Jurkat, Clone E6-1 (cell line): ENCODE results near the genes BORCS8, ZNF101 and ZNF431.

DNA sequence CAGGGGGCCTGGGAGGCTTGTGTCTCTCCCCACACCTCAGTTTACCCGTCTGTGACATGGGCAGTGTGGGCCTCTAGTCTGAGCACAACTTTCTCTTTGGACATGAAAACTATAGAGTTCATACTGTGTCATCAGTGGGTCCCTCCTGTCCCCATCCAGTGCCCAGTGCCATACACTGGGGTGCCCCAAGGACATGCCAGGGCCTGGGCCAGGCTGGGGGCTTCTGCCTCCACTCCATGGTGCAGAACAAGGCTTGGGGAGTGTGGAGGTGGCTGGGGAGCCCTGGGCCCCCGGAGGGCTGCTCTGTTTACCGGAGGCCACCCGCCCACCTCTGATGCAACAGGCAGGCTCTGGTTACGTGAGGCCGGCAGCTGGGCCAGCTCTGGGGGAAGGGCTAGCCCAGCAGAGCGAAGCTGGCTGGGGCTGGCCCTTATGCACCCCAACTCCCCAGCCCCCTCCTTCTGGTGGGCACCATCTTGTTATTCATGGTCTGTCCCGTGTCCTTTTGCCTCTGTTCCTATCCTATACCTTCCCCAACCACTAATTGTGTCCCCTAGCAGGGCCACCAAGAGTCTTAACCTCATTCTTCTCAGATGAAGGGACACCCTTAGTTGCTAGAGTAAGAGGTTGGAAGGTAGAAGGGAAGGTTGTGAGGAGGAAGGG lies 2.0 kb upstream of the MEF2B start:
- RRBS, result 61% methylated on average over 2 of the region's 8 CpGs

- RRBS, result 1% methylated on average over 13 of the region's 50 CpGs
Measured at GRCh38 chr19:19191690-19192398, at the start of gene BORCS8. Gene BORCS8, minus strand, starts transcription at chr19:19192152.

DNA sequence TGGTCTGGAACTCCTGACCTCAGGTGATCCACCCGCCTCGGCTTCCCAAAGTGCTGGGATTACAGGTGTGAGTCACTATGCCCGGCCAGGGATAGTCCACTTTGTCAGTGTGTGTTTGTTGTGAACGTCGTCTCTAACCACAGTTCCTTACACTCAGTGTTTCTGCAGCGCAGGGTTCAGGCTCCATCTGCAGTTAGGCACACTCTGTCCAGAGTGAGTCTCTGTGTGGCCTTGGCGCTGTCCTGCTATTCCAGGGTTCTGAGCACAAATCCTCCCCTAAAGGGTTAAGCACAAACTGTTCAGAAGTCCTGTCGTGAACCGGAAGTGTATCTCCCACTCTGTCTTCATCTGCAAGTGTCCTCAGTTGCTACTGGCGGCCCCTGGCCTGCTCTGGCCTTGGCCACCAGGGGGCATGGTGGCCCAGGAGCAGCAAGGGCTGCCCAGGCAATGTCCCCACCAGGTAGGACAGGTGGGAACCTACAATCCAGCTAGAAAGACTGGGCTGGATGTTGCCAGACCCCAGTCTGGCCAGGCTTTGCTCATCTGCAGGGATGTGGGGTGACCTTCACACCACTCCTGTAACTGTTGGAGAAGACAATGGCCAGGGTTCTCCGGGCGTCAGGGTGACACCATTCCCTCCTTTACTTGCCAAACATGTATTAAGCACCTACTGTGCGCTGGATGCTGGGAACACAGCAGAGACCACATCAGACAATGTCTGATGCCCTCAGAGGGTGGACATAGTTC lies 38.7 kb upstream of the GATAD2A start:
- RRBS, result no CpG with 5 or more reads among the region's 13 CpGs

- RRBS, result no CpG with 5 or more reads among the region's 13 CpGs
Measured at GRCh38 chr19:19386462-19386988, 18.9 kb upstream of the GATAD2A start.

DNA sequence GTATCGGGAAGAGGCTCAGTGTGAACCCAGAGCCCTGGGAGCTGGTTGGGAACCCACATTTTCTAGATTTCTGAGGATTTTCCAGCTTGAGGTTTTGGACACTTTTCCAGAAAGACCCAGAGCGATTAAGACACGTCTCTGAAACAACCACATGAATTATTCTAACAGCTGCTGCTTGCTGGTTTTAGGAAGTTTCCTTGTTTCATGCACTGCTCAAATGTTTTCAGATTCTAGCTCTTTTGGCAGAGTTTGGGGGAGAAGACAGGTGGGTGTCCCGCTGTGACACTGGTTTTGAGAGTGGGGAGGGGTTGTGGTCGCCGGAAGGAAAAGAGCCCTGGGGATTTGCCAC lies 13.0 kb downstream of the GATAD2A start:
- RRBS, result no CpG with 5 or more reads among the region's 6 CpGs

- RRBS, result no CpG with 5 or more reads among the region's 3 CpGs
Measured at GRCh38 chr19:19426839-19427364, 21.4 kb downstream of the GATAD2A start.

- RRBS, result no CpG with 5 or more reads among the region's 3 CpGs
Measured at GRCh38 chr19:19529560-19529818, 778 bp downstream of the YJEFN3 start.

- RRBS, result no CpG with 5 or more reads among the region's 11 CpGs
Measured at GRCh38 chr19:19590959-19591692, 27.4 kb downstream of the PBX4 start.

GRCh38 chr19:19618813-19619127 lies 283 bp upstream of the PBX4 start:
- RRBS, result no CpG with 5 or more reads among the region's 20 CpGs

- RRBS, result no CpG with 5 or more reads among the region's 7 CpGs
Measured at GRCh38 chr19:19623468-19624160, 4.4 kb downstream of the LPAR2 start.

- RRBS, result 96% methylated on average over 8 of the region's 24 CpGs
Measured at GRCh38 chr19:19647186-19647778, 3.8 kb upstream of the GMIP start.

DNA sequence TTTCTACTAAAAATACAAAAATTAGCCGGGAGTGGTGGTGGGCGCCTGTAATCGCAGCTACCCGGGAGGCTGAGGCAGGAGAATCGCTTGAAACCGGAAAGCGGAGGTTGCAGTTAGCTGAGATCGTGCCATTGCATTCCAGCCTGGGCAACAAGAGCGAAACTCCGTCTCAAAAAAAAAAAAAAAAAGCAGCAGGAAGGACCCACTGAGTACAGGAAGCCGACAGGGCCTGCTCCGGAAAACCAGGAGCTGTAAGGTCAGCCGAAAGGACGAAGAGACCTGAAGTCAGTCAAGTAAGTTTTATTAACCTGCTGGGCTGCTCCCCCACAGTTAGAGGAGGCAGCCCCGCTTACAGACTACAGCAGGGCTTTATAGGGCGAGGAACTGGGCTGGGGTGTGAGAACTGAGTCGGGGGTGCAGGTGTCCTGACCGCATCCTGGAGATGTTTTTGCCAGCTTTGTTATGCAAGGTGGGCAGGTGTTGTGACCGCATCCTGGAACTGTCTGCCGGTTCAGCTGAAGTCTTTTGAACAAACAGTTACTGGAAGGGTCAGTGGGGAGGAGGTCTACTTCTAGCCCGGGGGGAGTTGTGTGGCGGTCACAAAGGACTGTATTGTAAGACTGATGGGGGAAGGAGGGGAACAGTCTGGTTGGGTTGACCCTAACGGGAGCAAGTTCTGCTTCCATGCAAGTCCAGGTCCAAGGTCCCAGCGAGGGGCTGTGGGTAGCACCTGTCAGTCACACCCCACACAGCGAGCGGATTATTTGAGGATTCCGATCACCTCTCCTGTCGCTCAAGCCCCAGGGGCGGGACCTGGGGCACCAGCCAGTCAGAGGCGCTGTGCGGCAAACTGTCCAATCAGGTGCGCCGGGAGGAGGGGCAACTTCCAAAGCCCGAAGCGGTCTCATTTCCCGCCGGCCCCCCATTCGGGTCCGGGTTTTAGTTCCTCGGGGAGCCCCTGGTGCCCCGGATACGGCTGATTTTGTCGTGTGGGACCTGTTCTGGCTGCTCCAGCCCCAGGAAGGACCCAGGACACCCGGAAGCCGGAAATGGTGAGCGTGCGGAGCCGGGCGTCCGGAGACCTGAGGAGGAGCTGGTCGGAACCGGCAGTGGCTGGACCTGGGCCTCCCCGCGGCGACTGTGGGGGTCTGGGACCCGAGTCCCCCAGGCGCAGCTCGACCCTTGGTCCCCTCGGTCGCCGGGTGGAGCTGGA lies at the start of gene ZNF101:
TSS of gene ZNF101 (plus strand) at position 925 of the 1,213 bp plus-strand sequence.
- RRBS, result 1% methylated on average over 20 of the region's 61 CpGs

DNA sequence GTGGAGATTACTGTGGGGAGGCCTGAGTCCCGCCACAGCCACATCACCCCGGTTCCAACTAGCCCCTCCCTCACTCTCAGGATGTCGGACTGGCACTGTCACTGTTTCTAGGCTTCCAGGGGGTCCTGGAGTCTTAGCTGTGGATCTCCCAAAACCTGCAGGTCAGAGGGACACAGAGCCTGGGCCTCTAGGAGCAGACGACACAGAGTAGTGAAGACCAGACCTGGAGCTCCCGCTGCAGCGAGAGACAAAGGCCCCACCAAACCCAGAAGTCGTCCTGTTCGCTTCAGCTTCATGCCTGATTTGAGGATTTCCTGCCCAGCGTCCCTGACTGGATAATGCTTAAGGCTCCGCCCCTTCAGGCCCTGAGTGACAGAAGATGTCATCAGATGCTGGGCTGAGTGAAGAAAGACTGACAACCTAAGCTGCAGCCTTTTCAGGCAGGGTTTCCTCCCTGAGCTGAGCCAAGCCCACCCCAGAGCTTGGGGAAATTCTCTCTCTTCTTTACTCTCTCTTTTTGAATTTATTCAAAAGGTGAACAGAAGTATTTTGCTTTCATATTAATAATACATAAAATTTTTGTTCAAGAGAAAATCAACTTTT lies 55.9 kb downstream of the ZNF93 start:
- RRBS, result no CpG with 5 or more reads among the region's 10 CpGs

GRCh38 chr19:20082436-20083278 lies 4.9 kb downstream of the ZNF90 start:
- RRBS, result no CpG with 5 or more reads among the region's 10 CpGs

- RRBS, result no CpG with 5 or more reads among the region's 2 CpGs
Measured at GRCh38 chr19:21083774-21084194, 1.8 kb downstream of the ZNF714 start.

DNA sequence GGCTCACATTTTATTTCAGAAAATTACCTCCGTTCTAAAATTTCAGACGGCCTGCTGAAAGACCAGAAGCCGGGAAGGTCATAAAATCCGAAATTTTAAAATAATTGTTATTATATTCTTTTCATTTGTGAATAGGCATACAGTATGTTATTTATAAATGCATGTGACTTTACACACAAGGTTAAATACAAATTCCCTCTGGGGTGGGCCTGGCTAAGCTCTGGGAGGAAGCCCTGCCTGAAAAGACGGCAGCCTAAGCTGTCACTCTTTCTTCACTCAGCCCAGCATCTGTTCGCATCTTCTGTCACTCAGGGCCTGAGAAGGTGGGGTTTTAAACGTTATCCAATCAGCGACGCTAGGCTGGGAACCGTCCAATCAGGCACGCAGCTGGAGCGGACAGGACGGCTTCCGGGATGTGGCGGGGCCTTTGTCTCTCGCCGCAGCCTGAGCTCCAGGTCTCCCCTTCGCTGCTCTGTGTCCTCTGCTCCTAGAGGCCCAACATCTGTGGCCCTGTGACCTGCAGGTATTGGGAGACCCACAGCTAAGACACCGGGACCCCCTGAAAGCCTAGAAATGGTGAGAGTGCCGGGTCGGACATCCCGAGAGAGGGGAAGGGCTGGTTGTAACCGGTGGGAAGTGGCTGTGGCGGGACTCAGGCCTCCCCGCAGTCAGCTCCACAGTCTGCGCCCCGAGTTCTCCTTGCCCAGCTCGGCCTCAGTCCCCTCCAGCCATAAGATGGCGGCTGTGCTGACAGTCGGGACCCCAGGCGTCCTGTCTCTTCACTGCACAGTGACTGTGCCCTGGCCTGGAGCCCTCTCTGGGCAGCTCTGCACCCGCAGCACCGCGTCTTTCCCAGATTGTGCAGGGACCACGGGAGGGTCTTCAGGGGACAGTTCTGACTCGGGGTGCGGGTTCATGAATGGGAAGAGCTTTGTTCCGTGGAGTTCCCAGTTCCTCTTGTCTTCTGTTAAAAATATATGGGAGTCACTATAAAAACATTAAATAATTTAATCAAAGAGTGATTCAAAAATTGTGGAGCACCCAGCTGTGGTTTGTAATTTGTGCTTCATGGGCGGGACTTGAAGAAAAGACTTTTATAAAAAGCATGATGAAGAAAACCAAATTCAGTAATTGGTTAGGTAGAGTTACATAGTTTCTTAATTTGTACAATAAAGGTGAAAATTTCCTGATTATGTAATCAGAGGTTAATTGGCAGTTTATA lies at the start of gene ZNF431:
TSS of gene ZNF431 (plus strand) at position 430 of the 1,222 bp plus-strand sequence.
- RRBS, result no CpG with 5 or more reads among the region's 39 CpGs

DNA sequence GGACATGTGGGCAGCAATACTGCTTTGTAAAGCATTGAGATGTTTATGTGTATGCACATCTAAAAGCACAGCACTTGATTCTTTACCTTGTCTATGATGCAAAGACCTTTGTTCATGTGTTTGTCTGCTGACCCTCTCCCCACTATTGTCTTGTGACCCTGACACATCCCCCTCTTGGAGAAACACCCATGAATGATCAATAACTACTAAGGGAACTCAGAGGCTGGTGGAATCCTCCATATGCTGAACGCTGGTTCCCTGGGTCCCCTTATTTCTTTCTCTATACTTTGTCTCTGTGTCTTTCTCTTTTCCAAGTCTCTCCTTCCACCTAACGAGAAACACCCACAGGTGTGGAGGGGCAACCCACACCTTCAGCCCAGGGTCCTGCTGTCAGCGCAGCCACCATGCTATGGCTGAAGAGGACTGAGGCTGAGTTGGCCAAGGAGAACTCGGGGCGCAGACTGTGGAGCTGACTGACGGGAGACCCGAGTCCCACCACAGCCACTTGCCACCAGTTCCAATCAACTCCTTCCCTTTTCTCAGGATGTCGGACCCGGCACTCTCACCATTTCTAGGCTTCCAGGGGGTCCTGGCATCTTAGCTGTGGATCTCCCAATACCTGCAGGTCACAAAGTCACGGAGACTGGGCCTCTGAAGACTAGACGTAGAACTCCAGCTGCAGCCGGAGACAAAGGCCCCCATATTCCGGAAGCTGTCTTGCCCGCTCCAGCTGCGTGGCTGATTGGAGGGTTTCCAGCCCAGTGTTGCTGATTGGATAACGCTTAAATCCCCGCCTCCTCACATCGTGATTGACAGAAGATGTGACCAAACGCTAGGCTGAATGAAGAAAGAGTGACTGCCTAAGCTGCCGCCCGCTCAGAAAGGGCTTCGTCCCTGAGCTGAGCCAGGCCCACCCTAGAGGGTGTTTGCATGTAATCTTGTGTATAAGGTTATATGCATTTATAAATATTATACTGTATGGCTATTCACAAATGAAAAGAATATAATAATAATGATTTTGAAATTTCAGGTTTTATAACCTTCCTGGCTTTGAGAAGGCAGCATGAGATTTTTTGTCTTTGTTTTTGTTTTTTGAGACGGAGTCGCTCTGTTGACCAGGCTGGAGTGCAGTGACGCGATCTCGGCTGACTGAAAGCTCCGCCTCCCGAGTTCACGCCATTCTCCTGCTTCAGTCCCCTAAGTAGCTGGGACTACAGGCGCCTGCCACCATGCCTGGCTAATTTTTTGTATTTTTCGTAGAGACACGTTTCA lies 63.6 kb downstream of the ZNF429 start:
- RRBS, result no CpG with 5 or more reads among the region's 33 CpGs

- RRBS, result no CpG with 5 or more reads among the region's 19 CpGs
Measured at GRCh38 chr19:23070234-23070668, 46.6 kb upstream of the ZNF730 start.

DNA sequence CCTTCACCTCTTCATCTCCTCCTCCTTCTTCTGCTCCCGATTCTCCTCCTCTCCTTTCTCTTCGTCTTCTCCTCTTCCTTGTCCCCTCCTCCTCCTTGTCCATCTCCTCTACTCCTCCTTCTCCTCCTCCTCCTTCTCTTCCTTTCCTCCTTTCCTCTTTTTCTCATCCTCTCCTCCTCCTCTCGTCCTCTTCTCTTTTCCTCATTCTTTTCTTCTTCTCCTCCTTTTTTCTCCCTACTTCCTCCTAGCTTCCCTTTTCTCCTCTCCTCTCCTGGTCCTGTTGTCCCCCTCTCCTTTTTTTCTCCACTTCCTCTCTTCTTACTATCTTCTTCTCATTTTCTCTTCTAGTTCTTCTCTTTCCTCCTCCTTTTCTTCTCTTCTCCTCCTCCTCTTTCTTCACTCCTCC lies 71.3 kb downstream of the ZNF91 start:
- RRBS, result no CpG with 5 or more reads among the region's 3 CpGs

GRCh38 chr19:23347633-23348192 lies 47.6 kb downstream of the ZNF91 start:
- RRBS, result no CpG with 5 or more reads among the region's 2 CpGs